Skin of body (tissue), 2 donors: ENCODE data around the genes AMT, CDHR4 and GNAI2.

GRCh38 chr3:49413157-49413801 lies 1.1 kb downstream of the TCTA start:
- RAMPAGE, long total RNA: no peak

DNA sequence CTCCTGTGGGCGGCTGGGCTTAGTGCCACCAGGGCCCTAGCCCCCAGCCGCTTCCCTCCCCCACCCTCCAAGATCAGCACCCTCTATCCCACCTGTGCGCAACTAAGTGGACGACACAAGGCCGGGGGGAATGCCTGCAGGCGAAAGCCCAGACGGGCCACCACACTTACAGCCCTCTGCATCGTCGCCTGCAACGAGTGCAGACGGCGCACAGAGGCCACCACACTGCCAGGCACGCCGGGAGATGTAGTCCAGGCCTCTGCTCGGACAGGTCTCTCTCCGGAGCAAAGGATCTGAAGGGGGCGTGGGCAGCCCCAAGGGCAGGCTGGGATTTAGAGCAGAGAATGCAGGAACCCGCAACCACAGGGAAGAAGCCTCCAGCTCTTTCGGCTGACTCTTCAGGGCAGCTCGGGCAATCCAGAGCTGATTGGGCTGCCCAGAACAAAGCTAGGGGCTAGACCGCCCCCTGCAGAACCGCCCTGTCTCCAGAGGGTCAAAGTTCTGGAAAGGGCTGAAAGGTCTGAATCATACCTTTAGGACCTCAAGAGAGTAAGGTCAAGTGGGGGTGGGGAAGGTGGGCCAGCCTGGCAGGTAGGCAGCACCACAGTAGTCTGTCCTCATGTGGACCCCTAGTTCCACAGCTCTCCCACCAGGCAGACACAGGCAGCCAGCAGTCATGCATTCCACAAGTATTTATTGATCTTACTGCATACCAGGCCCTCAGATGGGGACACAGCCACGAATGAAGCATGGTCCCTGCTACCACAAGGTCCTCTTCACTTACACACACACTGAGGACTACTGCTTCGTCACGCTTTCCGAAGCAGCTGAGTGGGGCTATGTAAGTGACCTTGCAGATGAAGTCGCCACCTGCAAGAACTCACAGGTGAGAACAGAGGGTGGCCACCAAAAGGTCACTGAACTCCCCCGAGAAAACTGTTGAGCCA lies at the start of gene AMT:
Gene AMT, minus strand, starts transcription at position 205 of the 947 bp plus-strand sequence.
- RAMPAGE, long total RNA: no peak

DNA sequence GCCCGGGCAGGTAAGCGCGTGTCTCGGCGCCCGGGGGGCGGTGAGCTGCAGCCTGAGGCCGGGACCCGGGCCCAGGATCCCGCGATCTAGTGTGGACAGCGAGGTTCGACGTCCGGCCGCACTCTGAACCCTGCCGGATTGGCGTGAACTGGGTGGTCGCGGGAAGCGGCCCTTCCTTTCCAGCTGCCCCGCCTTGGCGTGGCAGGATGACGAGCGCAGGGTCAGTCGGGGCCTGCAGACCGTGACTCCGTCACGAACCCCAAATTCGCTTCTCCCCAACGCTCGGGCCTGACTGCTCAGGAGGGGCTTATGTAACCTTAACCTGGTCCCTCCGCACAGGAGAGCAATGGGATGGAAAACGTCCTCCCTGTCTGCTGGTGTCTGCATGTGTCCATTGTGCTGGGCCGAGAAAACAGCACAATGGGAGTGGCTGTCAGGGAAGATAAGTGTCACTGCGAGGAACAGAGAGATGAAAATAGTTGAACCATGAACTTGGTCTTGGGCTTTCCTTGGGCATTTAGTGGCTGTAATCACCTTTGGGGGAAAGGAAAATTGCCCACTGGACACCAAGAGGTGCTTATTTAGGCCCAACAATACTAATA lies 641 bp downstream of the BSN start:
- RAMPAGE, long total RNA: no peak

DNA sequence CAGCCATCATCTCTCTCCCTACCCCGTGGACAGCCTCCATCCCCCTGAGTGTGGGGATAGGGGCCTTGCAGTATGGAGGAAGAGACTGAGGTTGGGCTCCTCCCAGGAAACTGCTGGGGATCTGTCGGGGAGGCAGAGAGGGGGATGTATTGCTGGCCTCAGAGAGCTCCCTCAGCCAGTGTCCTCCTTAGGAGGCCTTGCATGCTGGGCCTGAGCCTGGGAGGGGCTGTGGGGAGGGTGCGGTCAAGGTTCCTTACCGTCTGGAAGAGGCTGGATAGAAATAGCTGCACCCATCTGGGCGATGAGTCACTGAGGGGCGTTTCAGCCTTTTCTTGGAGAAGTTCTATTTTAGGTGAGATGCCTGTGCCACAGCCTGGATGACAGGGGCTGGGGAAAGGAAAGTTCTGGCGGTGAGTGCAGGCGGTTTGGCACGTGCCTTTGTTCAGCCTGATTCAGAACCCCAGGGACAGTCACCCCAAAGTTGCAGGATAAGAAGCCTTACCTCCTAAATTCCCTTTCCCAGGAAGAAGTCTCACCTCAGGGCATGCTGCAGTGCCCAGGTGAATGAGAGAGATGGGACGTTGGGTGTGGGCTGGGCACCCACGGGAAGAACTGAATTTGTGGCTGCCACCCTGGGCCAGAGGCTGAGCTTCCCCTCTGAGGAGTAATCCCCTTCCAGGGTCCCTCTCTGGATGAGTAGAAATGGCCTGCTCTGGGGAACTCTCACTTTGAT lies 35.7 kb upstream of the APEH start:
- RAMPAGE, long total RNA: no peak

DNA sequence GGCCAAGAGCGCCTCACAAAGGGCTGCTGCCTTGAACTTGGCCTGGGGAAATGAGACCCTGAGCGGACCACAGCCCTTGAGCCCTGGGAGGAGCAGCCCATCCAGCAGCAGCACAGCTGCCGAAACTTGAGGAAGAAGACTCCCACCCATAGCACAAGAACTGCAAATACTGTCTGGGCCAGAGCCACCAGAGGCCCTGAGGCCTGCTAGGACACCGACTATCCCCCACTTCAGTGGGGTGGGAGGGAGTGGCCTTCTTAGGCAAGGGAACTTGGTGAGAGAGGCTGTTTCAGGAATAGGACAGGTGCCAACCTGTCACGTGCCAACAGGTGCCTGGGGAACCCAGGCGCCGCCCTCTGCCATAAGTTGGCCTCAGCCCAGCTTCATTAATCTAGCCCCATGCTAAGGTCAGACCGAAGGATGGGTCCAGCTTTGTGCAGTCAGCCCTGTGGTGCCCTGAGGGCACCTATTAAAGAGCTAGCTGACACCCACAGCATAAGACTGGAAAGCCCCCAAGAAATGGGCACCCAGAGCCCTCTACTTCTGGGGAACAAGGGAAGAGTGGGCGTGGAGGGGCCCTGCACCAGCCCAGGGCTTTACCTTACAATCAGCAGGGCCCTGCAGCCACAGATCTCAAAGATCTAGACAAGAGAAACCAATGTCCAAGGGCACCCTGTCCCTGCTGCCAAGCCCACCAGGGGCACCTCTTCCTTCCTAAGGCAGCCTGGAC lies 2.6 kb upstream of the GMPPB start:
- RAMPAGE, long total RNA: no peak

DNA sequence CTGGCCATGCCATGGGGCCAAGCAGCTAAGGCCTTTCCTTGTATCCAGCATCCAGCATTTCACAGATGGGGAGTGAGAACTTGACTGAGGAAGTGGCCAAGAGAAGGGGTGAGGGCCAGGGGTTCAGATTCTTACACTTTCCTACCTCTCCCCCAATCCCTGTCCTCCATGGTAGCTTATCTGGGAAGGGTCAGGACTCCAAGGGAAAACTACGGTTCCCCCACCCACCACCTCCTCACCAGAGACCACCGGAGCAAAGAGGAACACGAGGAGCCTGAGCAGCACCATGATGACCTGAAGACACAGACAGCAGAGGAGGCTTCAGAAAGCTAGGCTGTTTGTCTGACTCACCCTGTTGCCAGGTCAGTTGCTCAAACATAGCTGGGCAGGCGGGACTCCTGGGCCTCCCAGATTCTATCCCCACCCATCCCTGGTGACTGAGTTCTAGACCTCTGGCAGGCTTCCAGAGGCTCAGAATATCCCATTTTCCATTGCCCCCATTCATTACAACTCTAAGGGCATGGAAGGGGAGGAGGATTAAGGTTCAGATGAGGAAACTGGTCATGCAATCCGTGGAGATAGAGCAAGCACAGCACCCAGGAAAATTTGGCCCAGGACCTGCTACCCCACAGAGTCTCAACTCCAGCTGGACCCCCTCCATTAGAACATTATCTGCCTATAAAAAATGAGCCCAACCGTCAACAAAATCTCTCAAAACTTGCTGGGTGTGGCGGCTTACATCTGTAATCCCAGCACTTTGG lies at the start of gene CDHR4:
Gene CDHR4, minus strand, starts transcription at position 349 of the 761 bp plus-strand sequence.
- RAMPAGE, long total RNA: no peak

DNA sequence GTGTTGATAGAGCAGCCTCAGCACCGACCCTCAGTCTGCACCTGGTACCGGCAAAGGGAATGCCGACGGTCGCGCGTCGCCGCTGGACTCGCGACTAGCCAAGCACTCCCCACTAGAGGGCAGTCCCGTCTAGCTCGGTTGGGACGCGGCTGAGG lies 561 bp upstream of the INKA1 start:
- RAMPAGE, long total RNA: no peak

DNA sequence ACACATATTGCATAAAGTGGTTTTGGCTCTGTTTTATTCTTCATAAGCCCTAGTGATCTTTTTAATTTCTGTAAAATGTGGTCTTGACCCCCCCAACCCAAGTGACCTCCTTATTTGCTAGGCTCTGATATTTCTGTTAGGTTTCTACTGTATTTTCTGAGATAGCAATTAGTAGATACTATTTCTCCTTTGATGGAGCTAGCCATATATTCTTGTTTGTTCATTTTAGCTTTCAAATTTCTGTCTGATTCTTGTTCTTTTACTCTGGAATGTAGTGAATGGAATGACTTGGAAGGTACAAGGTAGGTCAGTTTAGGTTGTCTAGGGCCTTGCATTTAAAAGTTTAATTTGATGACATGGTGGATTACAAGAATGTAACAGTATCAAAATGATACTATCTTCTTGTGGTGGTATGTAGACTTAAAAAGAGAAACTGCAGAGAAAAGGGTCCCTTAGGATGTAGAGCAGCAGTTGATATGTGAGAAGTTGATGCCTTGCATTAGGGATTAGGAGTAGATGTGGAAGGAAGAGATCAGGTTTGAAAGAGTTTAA lies 59.8 kb upstream of the RBM5 start:
- RAMPAGE, long total RNA: no peak

DNA sequence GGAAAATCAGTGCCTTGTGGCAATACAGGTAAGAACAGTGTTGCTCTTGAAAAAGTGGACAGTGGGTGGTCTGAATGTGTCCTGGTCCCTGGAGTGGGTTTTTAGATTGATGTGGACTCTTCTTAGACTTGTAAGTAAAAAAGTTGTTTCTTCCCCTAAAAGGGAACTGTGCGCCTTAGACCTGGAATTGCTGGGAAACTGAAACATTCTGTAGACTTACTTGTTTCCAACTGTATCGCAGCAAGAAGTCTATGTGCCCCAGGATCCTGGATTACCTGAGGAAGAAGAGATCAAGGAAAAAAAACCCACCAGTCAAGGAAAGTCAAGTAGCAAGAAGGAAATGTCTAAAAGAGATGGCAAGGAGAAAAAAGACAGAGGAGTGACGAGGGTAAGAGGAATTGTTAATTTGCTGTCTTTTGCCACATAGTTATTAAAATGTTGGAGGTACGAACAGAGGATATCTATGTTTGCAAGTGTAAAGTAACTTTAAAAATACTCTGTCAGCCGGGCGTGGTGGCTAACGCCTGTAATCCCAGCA lies 26.9 kb upstream of the RBM5 start:
- RAMPAGE, long total RNA: no peak

- RAMPAGE, long total RNA: no peak
Measured at GRCh38 chr3:50159504-50160102, 4.5 kb downstream of the SEMA3F start.

GRCh38 chr3:50188134-50189015 lies 3.0 kb upstream of the GNAT1 start:
- RAMPAGE, long total RNA: no peak

GRCh38 chr3:50235488-50236731 lies at the start of gene GNAI2:
Gene GNAI2 (plus strand): TSS chr3:50236204.
- RAMPAGE, long total RNA: no peak

GRCh38 chr3:50239122-50239710 lies 3.2 kb downstream of the GNAI2 start:
- RAMPAGE, long total RNA: no peak

GRCh38 chr3:50245265-50245782 lies 9.3 kb downstream of the GNAI2 start:
- RAMPAGE, long total RNA: no peak

DNA sequence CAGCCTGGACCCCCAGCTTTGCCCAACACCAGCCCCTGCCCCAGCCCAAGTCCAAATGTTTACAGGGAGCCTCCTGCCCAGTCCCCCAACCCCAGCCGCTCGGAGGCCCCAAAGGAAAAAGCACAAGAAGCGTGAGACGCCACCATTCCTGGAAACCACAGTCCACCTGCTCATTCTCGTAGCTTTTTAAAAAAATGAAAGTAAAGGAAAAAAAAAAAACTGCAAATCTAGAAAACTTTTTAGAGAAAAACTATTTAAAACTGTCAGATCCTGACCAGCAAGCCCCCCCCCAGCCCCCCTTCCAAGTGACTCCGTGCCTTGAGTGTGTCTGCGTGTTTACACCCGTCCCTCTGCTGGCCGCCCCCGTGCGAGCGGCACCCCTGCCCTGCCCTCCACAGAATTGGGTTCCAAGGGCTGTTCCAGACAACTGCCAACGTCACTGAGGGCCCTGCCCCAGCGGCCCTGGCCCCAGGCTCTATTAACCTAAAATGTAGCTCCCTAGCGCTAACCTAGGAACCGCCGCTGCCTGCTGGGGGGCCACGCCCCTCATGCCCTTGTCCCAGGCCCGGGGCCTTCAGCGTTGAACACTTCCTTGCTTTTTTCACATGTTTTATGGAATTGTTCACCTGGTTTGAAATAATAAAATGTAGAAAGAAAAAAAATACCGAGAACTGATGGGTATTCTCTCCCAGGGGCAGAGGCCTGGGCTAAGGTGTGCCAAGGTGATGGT lies 10.1 kb upstream of the SEMA3B start:
- RAMPAGE, long total RNA: no peak

GRCh38 chr3:50265814-50266435 lies 3.0 kb upstream of the SEMA3B start:
- RAMPAGE, long total RNA: no peak

- RAMPAGE, long total RNA: no peak
Measured at GRCh38 chr3:50267271-50267982, 1.5 kb upstream of the SEMA3B start.

GRCh38 chr3:50336426-50336913 lies 4.2 kb downstream of the RASSF1 start:
- RAMPAGE, long total RNA: no peak

- RAMPAGE, long total RNA: no peak
Measured at GRCh38 chr3:50587988-50588946, 18.9 kb downstream of the HEMK1 start.

DNA sequence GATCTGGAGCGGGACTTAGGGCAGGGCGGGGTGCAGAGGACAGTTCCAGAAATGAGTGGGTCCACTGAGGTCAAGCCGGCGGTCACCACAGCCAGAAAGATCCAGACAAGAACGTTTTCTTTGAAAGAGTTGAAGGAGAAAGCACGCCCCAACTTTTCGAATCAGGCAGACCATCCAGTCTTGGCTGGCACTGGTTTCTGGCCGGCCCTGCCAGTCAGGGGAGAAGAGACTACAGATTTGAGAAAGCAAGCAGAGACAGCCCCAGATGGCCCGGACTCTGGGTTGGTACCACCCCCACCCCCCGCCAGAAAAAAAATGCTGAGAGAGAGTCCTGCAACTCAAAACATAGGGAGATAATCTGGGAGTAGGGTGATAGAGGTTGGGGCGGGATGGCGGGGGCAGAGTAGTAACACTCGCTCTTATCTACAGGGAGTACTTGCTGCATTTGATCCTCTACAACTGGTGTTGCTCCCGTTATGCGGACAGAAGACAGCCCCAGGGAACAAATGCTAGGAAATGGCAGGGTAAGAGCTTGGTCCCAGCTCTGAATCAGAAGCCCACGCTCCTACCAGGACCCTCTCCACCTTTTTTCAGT lies 942 bp upstream of the CISH start:
- RAMPAGE, long total RNA: no peak